ENCODE measurements around a stretch of chr5.

GRCh38 chr5:133938021-133938510 is 30.4 kb downstream of the C5orf15 start:
- PRO-cap, 2 experiments, result no peak in any of the 2 experiments
- RAMPAGE, long total RNA, 5 experiments, result no peak in any of the 5 experiments

DNA sequence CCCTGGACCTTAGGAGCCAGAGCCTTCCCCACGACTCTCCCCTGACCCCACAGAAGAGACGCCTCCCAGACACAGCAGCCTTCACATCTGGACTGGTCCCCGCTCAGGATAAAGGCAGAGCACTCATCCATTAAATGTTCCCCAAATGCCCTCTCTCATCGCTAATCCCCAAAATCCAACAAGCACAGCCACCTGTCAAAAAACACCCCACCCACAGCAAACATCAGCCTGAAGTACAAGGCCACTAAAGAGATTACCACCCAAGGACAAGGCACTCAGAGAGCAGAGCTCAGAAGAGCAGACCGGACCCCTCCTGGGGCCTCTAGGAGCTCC is 9.9 kb downstream of the VDAC1 start:
- PRO-cap, 2 experiments, result no peak in any of the 2 experiments
- RAMPAGE, long total RNA, 5 experiments, result no peak in any of the 5 experiments

DNA sequence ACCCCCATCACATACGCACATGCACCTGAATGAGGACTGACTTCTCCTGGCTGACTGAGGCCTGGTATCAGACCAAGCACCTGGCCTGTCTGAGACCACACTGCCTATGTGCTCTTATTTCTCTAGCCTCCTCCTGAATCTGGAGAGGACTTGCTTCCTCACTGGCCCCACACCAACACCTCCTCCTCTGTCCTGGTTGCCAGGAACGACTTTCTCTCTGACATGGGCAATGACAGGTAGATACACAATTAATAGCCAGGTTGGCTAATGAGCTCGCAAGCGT is 14.9 kb upstream of the VDAC1 start:
- PRO-cap, 2 experiments, result no peak in any of the 2 experiments
- RAMPAGE, long total RNA, 5 experiments, result no peak in any of the 5 experiments

- PRO-cap, 2 experiments, result no peak in any of the 2 experiments
- RAMPAGE, long total RNA, 5 experiments, result no peak in any of the 5 experiments
Observed at GRCh38 chr5:134029077-134029522, 24.3 kb upstream of the VDAC1 start.

GRCh38 chr5:134124953-134125685 is 10.6 kb downstream of the TCF7 start:
- PRO-cap, 2 experiments, result no peak in any of the 2 experiments
- RAMPAGE, long total RNA, 5 experiments, result no peak in any of the 5 experiments

DNA sequence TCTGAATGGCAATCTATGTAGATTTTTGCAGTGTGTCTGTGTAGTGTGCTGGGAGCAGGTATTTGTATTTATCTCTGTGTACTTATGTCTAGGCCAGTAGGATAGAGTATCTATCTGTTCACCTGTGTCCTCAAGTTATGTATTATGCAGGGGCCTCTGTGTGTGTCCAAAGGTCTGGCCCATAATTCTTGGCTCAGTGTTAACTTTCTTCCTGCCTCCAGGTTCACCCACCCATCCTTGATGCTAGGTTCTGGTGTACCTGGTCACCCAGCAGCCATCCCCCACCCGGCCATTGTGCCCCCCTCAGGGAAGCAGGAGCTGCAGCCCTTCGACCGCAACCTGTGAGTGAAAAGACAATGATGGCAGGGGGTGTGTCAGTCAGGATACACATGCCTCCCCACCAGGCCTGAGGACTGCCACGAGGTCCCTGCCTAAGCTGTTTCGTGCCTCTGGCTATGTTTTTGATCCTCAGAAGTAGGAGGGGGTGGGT is 27.5 kb downstream of the TCF7 start:
- PRO-cap, 2 experiments, result no peak in any of the 2 experiments
- RAMPAGE, long total RNA, 5 experiments, result no peak in any of the 5 experiments

- PRO-cap, 2 experiments, result no peak in any of the 2 experiments
- RAMPAGE, long total RNA, 5 experiments, result no peak in any of the 5 experiments
Observed at GRCh38 chr5:134149667-134150619, 26.8 kb downstream of the SKP1 start.

- PRO-cap, 2 experiments, result no peak in any of the 2 experiments
- RAMPAGE, long total RNA, 5 experiments, result no peak in any of the 5 experiments
Observed at GRCh38 chr5:134157059-134157799, 19.5 kb downstream of the SKP1 start.

DNA sequence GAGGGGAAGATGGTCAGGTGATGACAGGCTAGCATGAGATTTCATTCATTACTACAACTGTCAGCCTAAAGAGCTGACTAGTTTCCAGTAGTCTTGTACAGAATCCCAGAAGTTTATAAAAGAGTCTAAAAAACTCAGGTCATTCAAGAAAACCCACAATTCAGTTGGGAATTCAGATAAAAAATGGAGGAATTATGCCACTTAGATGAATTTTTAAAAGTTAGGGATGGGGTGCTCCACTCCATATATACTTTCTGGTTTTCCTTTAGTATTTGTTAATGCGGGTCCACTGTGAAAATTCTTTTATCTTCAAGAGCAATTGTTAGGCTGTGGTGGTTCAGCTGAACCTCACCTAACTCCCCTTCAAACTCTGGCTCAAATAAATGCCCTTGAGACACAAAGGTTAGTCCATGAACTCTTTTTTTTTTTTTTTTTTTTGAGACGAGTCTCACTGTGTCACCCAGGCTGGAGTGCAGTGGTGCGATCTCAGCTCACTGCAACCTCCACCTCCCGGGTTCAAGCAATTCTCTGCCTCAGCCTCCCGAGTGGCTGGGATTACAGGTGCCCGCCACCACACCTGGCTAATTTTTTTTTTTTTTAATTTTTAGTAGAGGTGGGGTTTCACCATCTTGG is 13.2 kb upstream of the SKP1 start:
- PRO-cap, 2 experiments, result no peak in any of the 2 experiments
- RAMPAGE, long total RNA, 5 experiments, result no peak in any of the 5 experiments

- PRO-cap, 2 experiments, result no peak in any of the 2 experiments
- RAMPAGE, long total RNA, 5 experiments, result no peak in any of the 5 experiments
Observed at GRCh38 chr5:134193688-134193907, 16.8 kb upstream of the SKP1 start.

DNA sequence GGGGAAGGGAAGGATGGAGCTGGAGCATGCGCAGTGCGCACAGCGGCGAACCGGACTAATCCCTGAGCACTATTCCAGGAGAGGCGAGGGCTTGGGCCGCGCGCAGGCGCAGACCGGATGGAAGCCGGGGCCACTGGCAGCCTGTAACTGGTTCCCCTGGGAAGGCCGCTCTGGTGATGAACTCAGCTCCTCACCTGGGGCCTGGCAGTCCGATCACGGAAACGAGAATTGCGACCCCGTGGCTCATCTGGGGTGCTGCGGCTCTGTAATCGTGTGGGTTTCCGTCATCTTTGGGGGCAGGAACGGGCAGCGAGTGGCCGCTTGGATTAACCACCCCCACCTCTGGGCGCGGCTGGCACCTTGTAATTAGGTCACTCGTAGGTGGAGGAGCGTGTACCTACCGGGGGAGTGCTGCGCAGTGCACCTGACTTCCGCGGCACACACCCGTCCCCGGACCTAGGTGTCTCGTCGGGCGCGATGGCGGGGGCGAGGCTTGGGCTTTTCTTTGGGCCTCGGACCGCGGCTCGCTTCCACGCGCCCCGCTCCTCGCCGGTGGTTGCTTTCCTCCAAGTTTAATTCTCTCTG is 521 bp upstream of the PPP2CA start:
- PRO-cap, 2 experiments, result peak in 2 of 2 experiments; most common plus-strand start position 72 of the sequence (in 1); most common minus-strand start position 292 of the sequence (in 1)
- RAMPAGE, long total RNA, 5 experiments, result start-site peak on the plus strand in 2 of 5 experiments, centred at positions 104 to 121 of the sequence, 7 to 23 reads per replicate

DNA sequence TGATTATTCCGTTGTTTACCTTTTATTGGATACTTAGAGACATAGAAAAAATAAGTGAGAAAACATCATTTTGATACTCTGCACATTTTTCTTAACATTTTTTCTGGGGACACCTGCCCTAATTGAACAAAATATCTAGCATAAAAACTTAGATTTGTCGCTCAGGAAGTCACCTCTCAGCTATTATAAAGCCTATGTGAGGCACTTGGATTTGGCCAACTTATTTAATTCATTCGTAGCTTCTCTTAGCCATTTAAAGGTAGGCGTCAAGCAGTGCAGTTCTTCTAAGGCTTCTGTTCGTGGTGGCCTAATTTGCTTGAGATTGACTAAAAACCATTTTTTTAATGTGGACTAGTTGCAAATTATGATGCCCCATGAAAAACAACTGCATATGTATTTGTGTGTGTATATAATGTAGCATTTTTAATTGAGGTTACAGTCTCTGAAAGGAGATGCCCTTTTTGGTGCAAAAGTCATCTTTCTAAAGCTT is 1.1 kb downstream of the UBE2B start:
- PRO-cap, 2 experiments, result no peak in any of the 2 experiments
- RAMPAGE, long total RNA, 5 experiments, result no peak in any of the 5 experiments

- PRO-cap, 2 experiments, result no peak in any of the 2 experiments
- RAMPAGE, long total RNA, 5 experiments, result no peak in any of the 5 experiments
Observed at GRCh38 chr5:134376459-134376961, 5.1 kb downstream of the UBE2B start.

DNA sequence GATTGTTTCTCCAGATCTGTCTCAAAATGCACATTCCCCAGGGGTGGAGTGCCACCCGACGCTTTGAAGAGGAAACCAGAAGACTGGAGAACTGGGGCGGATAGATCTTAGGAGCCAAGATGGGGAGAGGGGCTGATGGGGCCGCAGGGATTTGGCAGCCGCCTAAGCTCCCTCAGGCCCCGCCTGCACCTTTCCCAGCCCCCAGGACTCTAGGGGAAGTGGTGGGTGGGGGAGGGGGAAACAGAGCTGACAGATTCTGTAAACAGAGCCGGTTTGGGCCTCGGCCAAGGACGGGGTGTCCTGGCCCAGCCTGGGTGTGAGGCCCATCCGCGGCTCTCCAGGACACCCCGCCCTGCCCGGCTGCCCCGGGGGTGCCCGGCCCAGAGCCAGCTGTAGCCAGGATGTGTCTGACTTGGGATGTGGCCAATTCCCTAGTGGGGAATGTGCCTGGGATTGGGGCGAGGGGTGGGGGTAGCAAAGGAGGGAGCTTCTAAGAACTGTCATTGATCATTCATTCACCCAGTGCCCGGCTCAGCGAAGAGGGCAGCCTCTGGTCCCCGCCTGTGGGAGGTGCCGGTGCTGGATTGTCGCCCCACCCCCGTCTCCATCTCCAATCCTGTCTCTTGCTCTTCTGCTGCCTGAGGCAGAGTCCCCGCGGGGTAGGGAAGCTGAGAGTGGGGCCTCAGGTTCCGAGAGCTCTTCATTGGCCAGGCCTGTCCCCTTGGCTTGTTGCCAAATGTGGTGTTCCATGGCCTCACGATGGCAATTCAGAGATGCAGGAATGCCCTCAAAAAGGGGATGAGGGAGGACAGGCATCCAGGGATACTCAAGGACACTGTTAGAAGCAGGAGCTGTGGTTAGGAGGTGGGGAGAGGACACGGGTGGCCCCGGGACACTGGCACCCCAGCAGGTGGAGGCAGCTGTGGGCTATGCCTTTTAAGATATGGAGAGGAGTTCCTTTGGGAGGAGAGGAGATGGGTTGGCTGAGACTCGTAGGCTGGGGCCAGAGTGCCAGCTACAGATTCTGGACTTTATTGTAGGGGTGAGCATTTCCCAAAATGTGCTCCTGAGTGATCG is 54.9 kb upstream of the CDKN2AIPNL start:
- PRO-cap, 2 experiments, result peak in 2 of 2 experiments; most common plus-strand start position 264 of the sequence (in 1); most common minus-strand start position 211 of the sequence (in 2)
- RAMPAGE, long total RNA, 5 experiments, result no peak in any of the 5 experiments

- PRO-cap, 2 experiments, result peak in 2 of 2 experiments; most common plus-strand start chr5:134503510 (in 1); most common minus-strand start chr5:134503463 (in 1)
- RAMPAGE, long total RNA, 5 experiments, result no peak in any of the 5 experiments
Observed at GRCh38 chr5:134503235-134503784, 22.2 kb upstream of the JADE2 start.

DNA sequence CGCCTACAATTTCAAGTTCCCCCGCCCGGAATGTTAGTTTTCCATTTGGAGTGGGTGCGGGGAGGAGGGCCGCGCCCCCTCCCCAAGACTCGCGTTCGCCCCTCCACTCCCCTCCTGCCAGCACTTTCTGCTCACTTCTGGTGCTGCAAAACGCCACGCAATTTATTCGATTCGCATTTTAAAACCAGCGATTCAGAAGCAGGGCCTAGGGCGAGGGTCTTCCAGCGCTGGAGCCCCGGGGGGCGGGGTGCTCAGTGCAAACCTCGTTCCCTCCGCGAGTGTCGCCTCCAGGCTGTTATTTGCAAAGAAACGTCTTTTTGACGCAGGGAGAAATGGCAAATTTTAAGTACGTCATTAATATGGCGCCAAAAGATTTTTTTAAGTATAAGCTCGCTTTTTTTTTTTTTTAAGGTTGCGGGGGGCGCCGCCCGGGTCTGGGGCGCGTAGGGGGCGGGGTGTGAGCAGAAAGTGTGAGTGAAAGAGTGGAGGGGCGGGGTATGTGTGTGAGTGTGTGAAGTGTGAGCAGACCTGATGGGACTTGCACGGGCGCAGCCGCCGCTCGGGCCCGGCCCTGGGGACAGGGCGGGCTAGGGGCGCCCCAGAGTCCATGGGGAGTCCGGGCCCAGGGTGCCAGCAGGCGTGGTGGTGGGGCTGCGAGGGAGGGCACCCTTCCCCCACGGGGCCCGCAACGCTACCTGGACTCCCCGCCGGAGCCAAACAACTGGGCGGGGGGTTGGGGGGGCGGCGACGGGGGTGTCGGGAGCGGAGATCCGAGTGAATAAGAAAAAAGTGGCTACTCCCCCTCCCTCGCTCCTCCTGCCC is 488 bp upstream of the JADE2 start:
- PRO-cap, 2 experiments, result peak in 2 of 2 experiments; most common plus-strand start position 525 of the sequence (in 2); most common minus-strand start position 579 of the sequence (in 2)
- RAMPAGE, long total RNA, 5 experiments, result no peak in any of the 5 experiments

DNA sequence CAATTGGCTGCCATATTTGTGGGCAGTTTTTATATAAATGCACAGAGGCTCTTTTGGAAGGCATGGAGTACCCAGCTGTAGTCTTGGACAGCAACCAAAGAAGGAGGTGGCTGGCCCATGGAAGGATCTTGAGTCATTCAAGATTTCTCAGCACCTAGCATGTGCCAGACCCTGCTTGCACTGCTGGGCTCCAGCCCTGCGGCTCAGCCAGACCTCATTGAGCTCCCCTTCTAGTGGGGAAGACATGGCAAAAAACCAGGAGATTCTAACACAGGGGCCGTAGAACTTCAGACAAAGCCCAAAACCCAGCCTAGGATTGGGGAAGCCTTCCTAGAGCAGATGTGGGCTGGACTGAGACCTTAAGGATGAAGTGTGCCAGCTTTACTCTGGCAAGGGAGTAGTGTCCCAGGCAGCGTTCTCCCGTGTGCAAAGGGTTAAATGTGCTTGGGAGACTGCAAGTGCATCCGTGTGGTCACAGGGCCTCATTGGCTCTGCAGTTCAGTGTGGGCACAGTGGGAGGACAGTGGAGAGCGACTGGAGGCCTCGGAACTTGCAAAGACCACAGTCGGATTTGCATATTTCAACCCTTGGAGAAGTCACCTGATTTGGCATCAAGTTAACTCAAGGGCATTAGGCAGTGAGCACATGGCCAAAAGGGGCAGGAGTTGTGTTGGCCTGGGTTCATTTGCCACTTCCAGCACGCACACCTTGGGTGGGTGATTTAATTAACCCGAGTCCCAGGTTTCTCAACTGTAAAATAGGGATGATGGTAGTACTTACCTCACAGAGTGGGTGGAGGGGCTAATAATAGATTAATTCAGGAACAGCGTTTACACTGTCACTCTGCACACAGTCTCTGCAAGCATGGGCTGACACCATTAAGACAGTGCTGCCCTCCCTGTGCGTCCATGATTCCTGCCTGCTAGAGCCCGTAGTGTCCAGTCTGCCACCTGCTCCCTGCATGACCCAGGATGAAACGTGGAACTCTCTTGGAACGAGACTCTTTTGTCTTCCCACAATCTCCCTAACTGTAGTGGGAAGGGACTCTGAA is 22.5 kb downstream of the JADE2 start:
- PRO-cap, 2 experiments, result no peak in any of the 2 experiments
- RAMPAGE, long total RNA, 5 experiments, result no peak in any of the 5 experiments

DNA sequence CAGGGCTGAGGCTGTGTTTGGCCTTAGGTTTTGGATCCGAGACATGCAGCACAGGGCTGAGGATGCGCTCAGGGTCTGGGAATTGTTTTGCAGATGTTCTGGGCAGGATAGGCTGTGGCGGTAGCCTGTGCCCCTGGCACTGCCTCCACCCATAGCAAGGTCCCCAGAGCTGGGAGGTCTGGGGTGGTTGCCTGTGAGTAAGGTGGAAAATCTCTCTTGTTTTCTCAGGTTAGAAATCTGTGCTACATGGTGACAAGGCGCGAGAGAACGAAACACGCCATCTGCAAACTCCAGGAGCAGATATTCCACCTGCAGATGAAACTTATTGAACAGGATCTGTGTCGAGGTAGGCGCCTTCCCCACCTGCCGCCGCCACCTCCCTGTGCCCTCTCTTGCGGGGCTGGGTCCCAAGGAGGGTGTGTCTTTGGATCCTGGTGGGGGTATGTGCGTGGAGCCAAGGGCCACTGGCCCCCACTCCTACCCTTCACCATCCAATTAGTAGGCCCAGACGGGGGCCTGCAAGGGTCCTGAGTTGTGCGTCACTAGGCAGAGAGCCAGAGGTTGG is 48.0 kb downstream of the JADE2 start:
- PRO-cap, 2 experiments, result no peak in any of the 2 experiments
- RAMPAGE, long total RNA, 5 experiments, result no peak in any of the 5 experiments

DNA sequence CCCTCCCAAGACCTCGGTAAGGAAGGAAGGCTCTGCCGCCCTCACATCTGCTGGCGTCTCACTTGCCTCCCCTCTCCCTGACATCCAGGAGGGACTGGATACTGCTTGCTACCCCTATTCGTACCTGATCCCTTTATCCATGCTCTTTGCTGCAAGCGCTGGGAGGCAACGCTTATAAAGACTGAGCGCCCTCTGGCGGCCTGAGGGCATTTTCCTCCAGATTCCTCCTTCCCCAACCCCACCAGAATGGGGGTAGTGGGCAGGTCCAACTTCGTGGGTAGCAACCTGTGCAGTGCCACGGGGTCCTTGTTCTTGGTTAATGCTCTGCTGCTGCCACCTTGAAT is 52.3 kb downstream of the JADE2 start:
- PRO-cap, 2 experiments, result no peak in any of the 2 experiments
- RAMPAGE, long total RNA, 5 experiments, result no peak in any of the 5 experiments

DNA sequence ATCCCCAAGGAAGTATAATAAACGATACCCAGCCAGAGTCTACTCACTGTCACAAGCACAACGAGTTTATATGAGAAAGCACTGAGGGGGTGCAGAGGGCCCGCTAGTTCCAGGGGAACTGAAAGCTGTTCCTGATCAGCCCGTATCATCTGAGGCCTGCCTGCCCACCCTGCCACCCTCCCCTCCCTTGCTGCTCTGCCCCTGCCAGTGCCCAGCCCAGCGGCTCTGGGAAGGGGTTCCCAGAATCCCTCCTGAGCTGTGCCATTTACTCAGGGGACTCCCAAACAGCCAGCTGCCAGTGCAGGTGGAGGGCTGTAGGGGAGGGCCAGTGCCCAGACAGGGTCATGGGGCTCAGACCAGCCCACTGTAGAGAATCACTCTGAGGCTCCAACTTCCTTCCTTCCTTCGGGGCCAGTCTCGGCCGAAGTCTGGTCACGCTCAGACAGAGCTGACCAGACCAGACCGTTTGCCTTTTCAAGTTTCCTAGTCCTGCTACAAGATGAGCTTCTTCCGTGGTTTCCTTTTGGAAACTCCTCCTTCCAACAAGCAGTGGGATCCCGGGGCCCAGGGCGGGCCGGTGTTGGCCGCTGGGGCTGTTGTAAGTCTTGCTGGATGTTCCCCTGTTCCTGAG is 52.7 kb downstream of the SAR1B start:
- PRO-cap, 2 experiments, result no peak in any of the 2 experiments
- RAMPAGE, long total RNA, 5 experiments, result no peak in any of the 5 experiments